H7 (cell line): ENCODE measurements around a stretch of chr2.

DNA sequence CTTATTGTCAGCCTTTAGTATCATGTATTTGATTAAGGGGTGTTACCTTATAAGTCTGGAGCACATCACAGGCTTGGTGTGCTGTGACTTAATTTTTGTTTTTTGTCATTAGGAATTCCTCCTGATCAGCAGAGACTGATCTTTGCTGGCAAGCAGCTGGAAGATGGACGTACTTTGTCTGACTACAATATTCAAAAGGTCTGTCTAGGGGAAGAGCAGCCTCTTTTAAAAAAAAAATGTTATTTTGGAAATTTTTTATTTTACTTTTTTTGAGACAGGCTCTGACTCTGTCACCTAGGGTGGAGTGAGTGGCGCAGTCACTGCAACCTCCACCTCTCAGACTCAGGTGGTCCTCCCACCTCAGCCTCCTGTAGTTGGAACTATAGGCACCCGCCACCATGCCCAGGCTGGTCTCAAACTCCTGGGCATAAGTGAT, 1.5 kb downstream of the RPS27A start:
- RAMPAGE, long total RNA: no peak

GRCh38 chr2:55279340-55279996, 10.4 kb upstream of the MTIF2 start:
- RAMPAGE, long total RNA: no peak

GRCh38 chr2:55279997-55280642, 11.1 kb upstream of the MTIF2 start:
- RAMPAGE, long total RNA: no peak

- RAMPAGE, long total RNA: no peak
Observed at GRCh38 chr2:55425256-55426022, 5.8 kb upstream of the CCDC88A start.

GRCh38 chr2:55490516-55491124, 28.9 kb upstream of the CFAP36 start:
- RAMPAGE, long total RNA: no peak

- RAMPAGE, long total RNA: no peak
Observed at GRCh38 chr2:55500183-55500481, 19.4 kb upstream of the CFAP36 start.

DNA sequence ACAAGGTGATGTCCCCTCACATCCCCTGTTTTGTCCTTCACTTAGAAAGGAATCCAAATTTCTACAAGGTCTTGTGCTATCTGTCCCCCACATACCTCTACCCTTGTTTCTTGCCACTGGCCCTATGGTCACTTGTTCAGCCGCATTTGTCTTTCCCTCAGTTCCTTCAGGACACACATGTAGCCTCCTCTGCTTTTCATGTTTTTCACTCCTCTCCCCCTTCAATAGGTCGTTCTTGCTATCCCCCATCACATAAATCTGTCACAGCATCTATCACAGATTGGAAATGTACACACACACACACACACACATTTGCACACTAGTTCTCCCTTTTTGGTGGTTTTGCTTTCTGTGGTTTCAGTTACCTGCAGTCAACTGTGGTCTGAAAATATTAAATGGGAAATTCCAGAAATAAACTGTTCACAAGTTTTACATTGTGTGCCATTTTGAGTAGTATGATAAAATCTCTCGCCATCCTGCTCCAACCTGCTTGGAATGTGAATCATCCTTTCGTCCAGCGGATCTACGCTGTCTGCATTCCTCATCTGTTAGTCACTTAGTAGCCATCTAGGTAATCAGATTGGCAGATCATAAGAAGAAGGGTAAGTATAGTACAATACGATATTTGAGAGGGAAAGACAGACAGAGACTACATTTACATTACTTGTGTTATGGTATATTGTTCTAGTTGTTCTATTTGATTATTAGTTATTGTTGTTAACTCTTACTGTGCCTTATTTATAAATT, 85.9 kb upstream of the PNPT1 start:
- RAMPAGE, long total RNA: no peak

DNA sequence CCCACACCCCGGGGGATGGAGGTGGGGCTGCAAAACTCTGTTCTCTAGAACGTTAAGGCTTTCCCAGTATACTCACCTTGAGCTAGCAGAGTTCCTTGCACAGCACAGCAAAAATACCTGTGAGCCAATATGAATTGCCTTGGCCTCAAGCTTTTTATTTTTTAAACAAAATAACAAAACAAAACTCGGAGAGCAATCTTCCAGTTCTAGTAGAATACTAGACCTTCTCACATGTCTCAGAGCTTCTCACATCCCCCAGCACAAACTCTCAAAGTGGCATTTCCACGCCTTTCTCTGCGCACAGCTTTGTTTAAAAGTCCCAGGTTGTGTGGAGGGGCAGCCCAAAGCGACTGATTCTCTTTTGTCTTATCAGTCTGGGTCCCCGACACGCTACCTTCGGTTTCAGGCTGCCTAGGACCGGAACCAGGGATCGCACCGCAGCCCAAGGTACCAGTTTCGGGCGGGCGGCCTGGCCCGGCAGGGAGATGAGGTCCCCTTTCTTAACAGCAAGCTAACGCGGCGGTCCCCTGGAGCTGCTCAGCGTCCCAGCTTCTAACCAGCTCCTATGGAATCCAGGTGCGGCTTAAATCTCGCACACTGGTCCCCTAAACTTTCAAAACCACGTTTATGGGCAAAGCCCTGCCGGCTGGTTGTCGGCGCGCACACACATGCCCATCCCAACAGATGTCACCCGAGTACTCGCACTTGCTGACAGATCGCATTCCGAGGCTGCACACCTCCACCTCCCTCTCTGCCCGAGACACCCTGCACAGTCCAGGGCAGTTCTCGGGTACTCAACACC, 558 bp downstream of the EFEMP1 start:
- RAMPAGE, long total RNA: no peak

DNA sequence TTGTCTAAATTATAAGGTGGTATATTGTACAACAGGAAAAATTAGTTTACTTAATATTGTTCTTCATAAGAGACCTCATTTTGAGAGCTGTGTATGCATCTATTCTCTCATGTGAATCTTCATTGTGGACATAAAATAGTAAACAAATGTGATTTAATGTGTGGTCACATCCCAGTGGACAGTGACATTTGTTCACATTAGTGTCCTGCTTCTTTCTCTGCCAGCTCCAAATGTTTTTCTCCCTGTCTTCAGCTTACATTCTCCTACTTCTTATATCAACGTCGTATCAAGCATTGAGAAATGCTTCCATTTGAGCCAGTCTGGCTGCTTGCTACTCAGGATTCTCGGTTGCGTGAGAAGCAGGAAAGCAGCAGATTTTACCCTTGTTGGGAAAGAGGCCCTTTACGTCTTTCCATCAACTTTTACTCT, 61.0 kb downstream of the VRK2 start:
- RAMPAGE, long total RNA: no peak

- RAMPAGE, long total RNA: no peak
Observed at GRCh38 chr2:58117750-58118648, 71.4 kb downstream of the VRK2 start.

DNA sequence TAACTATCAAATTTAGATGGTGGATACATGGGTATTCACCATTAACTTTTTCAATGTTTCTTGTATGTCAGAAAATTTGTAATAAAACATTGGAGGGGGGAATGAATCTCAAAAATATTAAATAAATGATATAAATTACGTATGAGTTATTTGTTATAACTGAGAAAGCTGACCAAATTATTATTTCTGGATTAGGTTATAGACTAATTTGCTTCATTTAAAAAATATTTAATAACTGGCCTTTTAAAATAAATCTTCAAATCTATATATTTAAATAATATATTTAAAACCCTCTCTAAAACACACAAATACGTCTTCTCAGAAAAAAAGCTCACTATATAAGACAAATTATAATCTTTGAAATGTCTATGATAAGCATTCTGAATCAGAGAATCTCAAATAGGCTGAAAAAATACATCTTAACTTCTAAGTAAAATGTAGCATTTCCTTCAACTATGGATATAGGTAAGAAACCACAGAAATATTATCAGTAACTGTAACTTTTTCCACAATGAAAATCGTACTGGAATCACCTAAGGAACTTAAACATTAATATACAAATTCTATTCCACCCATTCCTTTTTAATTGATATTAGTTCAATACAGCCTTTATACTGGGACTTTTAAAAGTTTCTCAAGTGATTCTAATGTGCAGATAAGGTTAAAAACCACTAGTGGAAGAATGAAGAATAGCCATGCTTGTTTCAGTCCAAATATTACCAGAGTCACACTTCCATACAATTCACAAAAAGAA, 59.3 kb downstream of the FANCL start:
- RAMPAGE, long total RNA: no peak

DNA sequence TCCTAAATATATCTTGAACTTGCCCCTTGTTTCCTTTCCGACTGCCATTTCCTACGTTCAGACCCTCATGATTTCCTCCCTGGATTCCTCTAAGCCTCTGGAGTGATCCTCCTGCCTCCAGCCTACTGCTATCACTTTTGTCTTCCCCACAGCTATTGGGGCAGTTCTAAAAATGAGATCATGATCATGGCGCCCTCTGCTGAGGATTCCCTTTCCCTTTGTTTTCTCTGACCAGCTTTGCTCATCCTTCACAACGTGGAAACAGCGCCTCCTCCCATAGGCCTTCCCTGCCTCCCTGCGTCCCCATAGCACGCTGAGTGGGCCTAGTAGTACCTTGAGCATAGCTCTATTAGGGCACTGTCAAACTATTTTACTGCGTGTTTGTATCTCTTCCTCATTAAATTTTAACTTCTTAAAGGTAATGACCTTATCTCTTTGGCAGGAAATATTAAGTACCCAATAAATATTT, 206.9 kb upstream of the FANCL start:
- RAMPAGE, long total RNA: no peak

DNA sequence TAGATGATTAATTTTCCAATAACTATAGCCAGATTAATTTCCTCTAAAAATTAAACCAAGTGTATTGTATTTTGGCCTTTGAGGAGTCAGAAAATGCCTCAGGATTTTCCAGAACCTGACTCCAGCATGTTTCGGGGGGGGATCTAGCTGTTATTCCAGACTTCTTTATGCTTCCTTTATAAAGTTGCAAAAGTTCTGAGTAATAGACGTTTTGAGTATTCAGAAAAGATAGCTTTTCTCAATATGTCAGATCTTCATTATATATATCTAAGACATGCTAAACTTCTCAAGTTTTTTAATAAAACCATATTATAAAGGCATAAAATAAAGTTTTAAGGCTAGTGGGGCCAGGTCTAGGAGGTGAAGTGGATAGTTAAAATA, 270.5 kb upstream of the FANCL start:
- RAMPAGE, long total RNA: no peak

DNA sequence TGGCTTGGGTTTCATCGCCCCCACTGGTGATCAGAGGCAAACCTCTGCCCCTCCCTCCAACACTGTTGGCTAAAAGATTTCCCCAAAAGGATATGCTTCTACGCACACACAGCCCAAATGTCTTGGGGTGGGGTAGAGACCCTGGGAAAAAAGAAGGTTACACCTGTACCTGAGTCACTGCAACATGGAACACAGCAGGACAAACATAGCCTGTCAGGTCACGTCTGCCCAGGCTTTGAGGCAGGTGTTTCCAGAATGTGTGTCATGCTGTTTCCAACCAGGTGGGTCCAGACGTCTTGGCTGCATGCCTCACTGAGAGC, 499.8 kb downstream of the BCL11A start:
- RAMPAGE, long total RNA: no peak

- RAMPAGE, long total RNA: no peak
Observed at GRCh38 chr2:60882756-60884043, 1.8 kb downstream of the REL start.

GRCh38 chr2:60925764-60926409, 44.5 kb downstream of the REL start:
- RAMPAGE, long total RNA: no peak

- RAMPAGE, long total RNA: no peak
Observed at GRCh38 chr2:60926410-60927587, 45.4 kb downstream of the REL start.

DNA sequence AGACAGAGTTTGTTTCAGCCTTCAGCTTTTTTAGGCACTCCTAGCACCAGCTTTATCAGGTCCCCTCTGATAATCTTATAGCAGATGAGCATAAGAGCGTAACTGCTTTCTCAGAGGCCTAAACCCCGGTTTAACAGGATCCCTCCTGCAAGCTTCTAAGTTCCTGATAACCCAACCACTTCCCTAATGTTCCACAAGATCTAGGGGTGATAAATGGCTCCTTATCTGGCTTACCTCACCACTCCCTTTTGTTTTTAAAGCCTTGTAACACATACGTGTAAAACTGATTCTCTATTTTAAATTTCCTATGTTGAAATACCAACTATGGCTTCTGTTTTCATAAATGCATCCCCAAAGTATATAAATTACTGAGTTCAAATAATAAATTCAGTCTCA, 126.1 kb downstream of the C2orf74 start:
- RAMPAGE, long total RNA: no peak

- RAMPAGE, long total RNA: no peak
Observed at GRCh38 chr2:61350211-61350591, 120.7 kb downstream of the USP34 start.

DNA sequence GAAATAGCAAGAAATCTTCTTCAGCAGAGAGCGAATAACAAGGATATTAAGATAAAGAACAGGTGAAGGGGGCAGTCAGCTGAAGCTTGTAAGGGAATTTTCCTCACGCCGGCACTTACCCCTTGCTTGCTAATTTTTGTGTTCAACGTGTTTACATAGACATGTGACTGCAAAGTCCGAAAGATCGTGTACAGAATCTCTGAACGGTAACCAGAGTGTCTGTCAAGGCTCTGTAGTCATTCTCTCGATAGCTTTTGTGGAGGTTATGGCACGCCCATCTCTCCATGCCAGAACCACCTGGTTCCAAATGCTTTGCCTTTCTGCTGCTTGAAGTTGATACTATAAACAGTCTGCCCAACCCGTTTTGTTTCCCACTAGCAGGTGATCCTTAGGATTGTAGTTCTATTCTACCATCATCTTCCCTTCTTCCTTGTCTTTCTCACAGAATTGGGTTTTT, 1.0 kb upstream of the USP34 start:
- RAMPAGE, long total RNA: no peak